ENCODE results near the gene NEDD9.

DNA sequence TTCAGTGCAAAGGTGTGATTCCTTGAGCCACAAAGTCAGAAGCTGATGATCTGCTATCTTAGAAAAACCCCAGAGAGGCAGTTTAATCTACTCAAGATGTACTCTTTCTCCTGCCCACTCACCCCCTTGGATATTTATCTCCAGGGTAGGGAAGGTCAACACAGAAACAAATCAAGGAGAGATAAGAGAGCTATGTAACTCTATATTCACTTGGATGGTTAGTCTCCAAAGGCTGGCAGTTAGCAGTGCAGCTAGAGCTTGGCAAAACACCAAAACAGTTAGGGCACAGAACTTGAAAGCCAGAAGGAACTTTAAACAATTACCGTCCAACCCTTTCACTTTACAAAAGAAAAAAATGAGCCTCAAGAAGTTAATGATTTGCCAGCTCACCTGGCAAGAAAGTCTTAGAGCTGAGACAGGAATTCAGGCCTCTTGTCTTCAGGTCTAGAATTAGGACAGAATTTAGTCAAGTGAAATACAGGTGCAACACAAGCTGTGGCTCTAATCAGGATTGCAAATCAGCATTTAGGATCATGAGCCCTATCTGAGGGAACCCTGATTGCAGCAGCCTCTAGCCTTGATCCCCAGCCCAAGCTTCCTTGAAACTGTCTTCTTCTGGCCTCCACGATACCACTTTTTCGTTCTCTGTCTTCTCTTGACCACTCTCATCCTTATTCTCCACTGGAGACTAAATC, 15.0 kb downstream of the NEDD9 start:
- RRBS = no CpG with 5 or more reads among the region's 3 CpGs

DNA sequence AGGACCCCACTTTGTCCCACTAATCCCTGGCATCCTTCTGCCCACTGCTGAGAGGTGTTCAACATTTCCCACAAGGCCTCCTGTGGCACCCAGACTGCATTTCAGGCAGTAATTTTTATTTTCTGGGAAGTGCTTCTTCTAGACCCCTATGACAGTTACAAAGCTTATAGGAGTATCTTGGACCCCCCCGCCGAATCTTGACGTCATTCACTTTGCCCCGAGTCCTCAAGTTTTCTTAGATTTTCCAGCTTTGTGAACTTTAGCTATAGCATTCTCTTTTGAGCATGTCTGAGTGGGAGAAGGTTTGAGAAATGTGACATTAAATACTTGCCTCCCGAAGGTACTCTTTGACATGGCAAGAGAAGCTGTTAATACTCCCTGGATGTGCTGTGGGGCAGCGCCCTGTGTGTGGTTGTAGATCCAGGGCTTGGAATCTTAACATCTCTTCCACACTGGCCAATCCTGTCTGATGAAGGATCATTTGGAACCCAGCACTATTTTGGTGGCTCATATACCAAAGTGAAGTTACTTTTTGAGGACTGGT, 12.3 kb downstream of the NEDD9 start:
- RRBS = no CpG with 5 or more reads among the region's 6 CpGs

- RRBS = 17% methylated on average over 5 of the region's 33 CpGs
These were observed at the start of gene NEDD9 for GRCh38 chr6:11232011-11232944. Gene NEDD9, minus strand, starts transcription at chr6:11232668.

- RRBS = no CpG with 5 or more reads among the region's 6 CpGs
These were observed 37.9 kb upstream of the NEDD9 start for GRCh38 chr6:11270279-11270907.

DNA sequence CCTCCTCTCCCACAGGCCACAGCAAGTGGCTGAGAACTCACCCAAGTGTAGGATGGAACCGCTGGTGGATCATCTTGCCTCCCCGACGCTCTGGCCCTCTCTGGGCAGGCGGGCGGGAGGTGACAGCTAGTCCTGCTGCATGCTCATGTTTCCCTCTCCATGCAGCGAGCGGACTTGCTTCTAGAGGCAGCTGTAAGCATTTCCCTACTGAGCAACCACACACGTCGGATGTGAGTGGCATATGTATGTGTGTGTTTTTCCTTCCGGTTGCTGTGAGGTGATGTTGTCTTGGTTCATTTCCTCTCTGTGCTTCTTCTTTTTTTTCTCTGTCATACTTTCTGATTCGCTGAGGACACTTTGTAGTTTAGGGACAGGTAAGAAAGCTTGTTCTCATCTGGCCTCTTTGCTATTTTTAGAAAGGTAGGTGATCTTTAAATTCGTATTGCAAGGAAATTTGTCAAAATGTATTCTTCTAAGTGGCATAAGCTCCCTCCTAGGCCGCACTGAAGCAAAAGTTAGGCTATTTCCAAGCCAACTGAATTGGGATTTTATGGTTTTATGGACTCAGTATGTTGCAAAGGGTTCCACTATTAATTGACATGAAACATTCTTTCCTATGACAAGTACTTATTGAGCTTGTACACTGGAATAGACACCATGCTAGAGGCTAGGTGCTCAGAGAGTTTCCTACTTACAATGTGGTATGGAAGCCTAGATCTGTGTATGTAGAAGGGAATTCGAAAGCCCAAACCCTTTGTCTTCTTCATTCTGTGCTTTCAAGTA, 149.8 kb upstream of the NEDD9 start:
- RRBS = no CpG with 5 or more reads among the region's 14 CpGs

DNA sequence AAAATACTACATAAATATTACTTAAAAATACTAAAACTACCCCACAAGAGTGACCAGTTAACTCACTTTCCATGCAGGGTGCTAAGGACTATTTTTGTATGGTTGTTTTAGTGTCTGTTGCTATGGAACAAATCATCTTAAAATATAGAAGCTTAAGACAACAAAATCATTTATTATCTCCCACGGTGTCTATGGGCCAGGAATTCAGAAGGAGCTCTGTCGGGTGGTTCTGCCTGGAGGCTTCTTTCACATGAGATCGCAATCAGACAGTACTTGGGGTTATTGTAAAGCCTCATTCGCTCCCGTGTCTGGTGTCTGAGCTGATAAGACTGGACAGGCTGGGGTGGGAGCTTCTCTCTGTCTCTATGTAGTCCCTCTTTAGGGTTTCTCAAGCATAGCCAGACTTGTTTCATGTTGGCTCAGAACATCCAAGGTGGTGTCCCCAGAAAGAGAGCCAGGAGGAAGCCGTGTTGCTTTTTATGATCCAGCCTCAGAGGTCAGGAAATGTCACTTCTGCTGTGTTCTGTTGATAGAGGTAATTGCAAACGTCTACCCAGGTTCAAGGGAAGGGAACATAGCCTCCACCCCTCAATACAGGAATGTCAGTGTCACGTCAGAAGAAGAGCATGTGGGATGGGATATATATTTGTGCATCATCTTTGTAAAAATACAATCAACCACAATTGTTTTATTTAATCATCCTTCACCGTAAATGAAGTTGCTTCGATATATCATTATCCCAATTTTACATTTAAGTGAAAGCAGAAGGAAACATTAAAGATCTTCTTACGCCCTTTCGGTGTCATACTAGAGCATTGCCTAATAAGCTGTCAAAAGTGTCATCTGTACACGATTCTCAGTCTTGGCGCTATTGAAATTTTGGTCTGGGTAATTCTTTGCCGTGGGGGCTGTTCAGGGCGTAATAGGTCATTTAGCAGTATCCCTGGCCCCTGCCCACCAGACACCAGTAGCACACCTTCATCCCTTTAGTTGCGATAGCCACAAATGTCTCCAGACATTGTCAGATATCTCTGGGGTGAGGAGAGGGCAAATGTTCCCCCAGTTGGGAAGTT, 40.7 kb upstream of the TMEM170B start:
- RRBS = no CpG with 5 or more reads among the region's 17 CpGs

DNA sequence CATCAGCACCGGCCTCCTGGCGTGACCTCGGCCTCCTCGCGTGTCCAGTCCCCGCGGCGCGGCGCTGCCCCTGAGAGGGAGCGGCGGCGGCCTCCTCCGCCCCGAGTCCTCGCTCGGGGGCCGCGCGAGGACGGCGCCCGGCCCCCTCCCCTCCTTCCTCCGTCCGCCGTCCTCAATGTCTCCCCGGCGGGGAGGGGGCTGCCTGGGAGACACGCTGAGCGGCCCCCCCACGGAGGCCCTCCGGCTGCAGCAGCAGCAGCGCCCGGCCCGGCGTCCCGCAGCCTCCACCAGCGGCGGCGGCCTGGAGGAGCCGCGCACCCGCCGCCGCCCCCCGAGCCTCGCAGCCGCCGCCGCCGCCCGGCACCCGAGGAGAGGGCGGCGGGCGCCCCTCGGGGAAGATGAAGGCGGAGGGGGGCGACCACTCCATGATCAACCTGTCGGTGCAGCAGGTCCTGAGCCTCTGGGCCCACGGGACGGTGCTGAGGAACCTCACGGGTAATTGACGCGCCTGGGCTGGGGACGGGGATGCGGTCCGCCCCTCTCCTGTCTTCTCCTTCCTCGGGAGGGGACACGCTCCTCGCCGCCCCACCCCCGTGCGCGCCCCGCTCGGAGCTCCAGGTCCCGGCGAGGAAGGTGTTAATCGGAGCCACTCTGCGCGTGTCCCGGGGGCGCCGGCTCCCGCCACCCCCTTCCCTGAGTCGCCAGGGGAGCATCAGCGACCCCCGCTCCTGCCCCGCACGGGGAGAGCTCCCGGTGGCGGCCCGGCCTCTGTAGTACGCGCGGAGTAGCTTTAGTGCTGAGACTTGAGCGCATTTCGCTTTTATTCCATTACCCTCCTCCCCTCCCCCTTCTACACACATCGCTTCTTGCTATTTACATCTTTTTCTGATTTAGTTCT, 580 bp downstream of the TMEM170B start:
- RRBS = 2% methylated on average over 30 of the region's 100 CpGs

GRCh38 chr6:11831778-11832175, 53.2 kb upstream of the ADTRP start:
- RRBS = no CpG with 5 or more reads among the region's 15 CpGs

DNA sequence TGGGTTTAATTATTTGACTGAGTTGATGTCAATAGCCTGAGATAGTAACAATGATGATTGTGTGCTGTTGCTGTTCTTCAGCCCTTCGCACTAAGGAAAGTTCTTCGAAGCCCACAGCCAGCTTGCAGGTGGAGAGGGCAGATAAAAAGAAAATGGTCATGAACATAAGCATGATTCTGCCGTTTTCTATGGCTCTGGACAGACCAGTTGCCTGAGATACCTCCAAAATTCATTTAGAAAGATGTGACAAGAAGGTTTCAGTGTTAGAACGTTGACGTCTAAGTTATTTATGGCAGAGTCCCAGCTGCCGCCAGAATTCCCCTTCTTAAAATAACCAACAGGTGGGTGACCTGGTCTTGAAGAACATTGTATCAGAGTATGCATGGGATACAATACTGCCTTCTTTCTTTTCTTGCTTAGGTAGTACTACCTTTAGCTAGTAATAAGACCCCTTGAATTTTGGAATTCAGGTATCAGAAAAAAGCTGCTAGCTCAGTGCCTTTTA, 55.6 kb upstream of the ADTRP start:
- RRBS = no CpG with 5 or more reads among the region's 6 CpGs

DNA sequence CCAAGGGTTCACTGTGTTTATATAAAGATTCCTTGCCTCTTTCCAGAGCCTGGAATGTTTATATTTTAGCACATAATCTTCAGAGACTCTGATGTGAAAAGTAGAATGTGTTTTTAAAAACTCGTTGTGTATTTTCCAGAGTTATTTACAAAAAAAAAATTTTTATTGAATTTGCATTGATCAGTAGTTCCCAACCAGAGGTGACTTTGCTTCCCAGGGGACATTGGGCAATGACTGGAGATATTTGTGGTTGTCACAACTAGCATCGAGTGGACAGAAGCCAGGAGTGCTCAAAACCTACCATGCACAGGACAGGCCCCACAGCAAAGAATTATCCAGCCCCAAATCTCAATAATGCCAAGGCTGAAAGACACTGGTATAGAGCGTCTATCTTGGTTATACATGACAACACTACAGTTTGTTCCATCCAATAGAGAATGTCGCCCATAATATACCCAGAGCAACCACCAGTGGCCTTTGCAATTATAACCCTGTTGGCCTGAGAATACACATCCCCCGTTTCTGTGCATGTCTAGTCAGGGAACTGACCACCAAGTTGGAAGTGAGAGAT, 75.8 kb upstream of the ADTRP start:
- RRBS = no CpG with 5 or more reads among the region's 5 CpGs

- RRBS = no CpG with 5 or more reads among the region's 2 CpGs
These were observed 62.0 kb upstream of the HIVEP1 start for GRCh38 chr6:11950133-11950580.

GRCh38 chr6:12001624-12002062, 10.5 kb upstream of the HIVEP1 start:
- RRBS = no CpG with 5 or more reads among the region's 6 CpGs

GRCh38 chr6:12010131-12010570, 2.0 kb upstream of the HIVEP1 start:
- RRBS = no CpG with 5 or more reads among the region's 6 CpGs

DNA sequence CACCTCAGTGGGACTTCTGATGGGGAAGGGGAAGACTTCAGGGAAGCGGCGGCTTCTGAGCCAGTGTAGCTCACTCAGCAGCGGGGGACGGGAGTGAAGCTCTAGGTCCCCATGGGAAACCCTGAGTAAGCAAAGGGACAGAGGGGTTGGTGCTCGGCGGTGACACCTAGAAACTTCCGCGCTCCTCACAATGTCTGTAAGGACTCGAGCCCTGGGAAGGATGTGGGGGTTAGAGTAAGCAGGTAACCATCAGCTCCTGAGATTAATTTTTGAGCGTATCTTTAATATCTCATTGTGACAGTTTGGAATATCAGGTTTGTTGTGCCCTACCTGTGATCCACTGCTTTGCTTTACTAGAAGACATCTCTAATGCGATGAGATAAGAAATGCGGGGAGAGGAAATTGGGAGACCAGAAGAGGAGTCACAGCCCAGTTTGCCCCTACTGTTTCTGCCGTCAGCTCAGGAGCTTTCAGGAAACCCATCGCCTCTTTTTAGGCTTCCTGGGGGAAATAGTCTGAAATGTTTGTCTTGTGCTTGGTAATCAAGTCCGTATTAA, 7.1 kb downstream of the HIVEP1 start:
- RRBS = no CpG with 5 or more reads among the region's 15 CpGs

GRCh38 chr6:12051628-12052209, 39.6 kb downstream of the HIVEP1 start:
- RRBS = no CpG with 5 or more reads among the region's 6 CpGs

DNA sequence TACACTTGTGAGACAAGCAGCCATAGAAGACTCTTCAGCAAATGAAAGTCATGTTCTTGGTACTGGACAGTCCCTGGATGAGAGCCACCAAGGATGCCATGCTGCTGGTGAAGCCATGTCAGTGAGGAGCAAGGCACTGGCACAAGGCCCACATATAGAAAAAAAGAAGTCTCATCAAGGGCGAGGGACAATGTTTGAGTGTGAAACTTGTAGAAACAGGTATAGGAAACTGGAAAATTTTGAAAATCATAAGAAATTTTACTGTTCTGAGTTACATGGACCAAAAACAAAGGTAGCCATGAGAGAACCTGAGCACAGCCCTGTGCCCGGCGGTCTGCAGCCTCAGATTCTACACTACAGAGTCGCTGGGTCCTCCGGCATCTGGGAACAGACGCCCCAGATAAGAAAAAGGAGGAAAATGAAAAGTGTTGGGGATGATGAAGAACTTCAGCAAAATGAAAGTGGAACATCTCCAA, 110.4 kb downstream of the HIVEP1 start:
- RRBS = 100% methylated on average over 2 of the region's 6 CpGs

DNA sequence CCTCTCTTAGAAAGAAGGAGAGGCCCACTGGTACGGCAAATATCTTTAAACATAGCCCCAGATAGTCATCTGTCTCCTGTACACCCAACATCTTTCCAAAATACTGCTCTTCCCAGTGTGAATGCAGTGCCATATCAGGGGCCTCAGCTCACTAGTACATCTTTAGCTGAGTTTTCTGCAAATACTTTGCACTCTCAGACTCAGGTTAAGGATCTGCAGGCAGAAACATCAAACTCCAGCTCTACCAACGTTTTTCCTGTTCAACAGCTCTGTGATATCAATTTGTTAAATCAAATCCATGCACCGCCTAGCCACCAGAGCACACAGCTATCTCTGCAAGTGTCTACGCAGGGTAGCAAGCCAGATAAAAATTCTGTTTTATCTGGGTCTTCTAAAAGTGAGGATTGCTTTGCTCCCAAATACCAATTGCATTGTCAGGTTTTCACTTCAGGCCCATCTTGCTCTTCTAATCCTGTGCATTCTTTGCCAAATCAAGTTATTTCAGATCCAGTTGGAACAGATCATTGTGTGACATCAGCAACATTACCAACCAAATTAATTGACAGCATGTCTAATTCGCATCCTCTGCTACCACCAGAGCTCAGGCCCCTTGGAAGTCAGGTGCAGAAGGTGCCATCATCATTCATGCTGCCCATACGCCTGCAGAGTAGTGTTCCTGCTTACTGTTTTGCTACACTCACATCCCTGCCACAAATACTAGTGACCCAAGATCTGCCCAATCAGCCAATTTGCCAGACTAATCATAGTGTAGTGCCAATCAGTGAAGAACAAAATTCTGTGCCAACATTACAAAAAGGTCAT, 112.2 kb downstream of the HIVEP1 start:
- RRBS = no CpG with 5 or more reads among the region's 6 CpGs

- RRBS = no CpG with 5 or more reads among the region's 14 CpGs
These were observed 27.9 kb upstream of the EDN1 start for GRCh38 chr6:12262091-12262857.

DNA sequence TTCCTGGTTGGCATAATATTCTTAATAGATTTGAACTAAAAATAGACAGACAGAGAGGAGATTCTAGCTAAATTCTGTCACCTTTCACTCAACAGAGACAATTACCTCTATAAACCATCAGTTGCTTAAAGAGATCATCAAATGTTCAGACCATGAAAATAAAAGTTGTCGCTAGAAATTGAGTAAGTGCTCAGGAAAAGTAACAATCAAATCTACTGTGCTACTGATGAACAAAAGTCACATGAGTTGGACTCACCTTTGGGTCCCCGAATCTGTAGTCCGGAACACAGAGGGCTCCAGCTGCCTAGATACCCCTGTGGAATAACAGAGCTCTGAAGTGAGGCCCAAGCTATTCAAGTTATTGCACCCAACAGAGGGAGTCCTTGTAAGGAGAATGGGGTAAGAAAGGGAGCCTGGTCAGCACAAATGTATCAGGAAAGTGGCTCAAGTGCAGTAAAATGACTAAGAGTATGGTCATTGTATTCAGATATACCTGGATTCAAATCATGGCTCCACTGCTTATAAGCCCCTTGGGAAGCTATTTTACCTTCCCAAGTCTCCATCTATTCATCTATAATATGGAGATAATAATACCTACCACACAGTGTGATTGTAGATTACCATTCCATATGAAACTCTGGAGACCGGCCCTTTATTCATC, 20.9 kb downstream of the EDN1 start:
- RRBS = no CpG with 5 or more reads among the region's 4 CpGs

DNA sequence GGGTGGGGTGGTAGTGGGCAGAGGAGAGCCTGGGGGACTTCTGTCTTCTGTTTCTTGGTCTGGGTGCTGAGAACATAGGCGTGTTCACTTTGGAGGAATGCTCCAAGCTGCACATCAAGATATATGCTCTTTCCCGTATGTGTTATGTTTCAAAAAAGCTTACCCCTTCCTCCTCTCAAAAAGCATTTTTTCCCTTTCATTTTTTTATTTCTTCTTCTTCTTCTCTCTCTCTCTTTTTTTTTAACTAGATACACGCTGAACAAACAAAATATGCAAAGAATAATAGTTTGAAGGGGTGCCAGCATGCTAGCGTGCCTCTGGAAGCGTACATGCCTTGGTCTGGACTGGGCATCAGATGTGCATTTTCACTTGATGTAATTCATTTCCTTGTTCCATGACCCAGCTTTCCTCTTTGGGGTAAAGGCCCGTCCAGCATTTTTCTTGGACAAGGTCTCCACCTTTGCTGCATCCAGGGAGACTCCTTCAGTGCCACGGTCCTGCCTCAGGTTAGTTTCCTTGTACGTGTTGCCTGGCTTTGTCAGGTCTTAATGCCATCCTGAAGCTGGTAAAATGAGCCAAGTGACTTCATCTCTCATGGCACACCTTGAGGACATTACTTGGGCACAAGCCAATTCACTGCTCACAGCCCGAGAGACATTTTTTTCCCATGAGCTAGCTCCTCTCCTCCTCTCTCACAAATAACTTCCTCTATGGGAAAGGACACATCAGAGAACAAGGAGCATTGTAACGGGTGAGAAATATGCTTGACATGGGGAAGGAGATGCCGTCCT, 23.8 kb downstream of the EDN1 start:
- RRBS = no CpG with 5 or more reads among the region's 11 CpGs

Measured in Jurkat, Clone E6-1 (cell line).